Measurements from ENCODE around the genes MAGEA4, PNMA6A, ARHGAP4 and NAA10.

GRCh38 chrX:151912183-151913121, at the start of gene MAGEA4:
TSS of gene MAGEA4 (plus strand) at chrX:151912889.
- RRBS = no CpG with 5 or more reads among the region's 26 CpGs

DNA sequence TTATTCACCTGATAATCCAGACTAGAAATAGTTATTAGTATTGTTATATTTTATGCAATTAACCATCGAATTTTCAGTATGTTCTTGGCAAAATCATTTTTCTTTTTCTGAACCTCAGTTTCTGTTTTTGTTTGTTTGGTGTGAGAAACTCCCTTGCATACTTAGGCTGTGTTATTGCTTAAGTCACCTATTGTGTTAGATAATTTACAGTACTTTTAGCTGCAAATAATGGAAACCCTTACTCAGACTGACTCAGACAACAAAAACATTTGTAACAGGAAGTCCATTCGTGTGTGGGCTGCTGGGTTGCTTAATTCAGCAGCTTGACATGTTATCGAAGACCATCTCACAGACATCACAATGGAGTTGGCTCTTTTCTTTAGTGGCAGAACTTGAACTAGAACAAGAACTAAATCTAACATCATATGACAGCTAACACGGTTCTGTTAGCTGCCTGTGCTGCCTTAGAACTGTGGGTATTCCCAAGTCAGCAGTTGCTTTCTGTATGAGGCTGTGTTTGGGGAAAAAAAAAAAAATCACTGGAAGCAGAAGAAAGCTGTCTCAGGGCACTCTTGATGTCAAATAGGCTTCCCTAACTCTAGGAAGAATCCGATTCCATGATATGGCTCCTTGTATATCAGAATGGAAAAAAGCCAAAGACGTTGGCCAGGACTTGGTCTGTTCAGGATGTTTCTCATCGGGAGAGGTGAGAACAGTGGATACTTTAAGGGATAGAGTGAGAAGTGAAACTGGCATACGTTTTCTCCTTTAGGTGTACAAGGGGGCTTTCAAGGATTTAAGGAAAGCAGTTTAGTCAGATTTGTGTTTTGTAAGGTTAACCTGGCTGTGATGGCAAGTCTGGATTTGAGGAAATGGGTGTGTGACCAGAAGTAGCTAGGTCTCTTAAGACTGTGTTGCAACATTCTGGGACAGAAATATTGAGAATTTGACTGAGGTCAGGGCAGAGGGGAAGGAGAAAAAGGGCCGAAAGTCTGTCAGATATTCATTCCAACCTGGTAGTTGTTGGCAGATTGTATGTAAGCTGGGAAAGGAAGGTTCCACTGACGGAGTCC, 10.1 kb upstream of the GABRE start:
- RRBS = no CpG with 5 or more reads among the region's 10 CpGs

DNA sequence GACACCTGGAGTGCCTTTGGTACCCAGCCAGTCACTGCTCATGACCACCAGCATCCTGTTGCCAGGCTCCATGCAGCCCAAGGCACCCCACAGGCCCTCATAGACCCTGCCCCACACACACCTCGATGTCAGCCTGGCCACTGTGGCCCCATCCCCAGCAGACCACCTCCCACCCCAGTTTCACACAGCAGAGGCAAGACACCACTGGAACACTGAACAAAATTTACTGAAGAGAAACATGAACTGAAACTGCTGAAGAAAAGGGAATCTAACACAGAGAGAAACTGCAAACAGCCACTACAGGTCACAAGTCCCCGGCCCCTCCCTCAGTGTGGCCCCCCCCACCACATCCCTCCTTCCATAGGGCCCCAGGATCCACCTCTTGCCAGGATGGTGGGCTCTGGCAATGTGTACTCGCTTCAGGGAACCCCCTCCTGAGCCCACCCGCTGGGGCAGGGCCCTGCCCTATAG, 5.3 kb downstream of the PNMA5 start:
- RRBS = no CpG with 5 or more reads among the region's 4 CpGs

GRCh38 chrX:153072204-153072724, at the start of gene PNMA6A:
TSS of gene PNMA6A (plus strand) at chrX:153072454.
- RRBS = no CpG with 5 or more reads among the region's 69 CpGs

DNA sequence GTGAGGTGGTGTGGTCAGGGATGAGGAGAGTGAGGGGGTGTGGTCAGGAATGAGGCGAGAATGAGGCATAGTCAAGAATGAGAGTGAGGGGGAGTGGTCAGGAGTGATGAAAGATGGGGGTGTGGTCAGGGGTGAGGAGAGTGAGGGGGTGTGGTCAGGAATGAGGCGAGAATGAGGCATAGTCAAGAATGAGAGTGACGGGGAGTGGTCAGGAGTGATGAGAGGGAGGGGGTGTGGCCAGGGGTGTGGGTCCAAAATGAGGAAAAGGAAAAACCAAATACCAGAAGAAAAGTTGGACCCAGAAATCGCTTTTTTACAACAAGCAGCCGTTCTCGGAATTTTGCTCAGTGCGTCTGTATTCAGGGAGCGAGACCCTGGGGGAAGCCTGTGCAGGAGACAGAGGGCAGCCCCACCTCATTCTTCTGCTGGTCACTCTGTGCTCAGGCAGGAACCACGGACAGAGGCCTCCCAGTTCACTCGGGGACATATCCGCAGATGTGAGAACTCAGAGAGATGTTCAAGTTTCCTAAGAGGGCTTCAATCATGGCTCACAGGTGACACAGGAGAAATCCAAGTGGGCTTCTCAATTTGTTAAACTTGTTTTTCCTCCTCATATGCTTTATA, 39.3 kb upstream of the PWWP4 start:
- RRBS = no CpG with 5 or more reads among the region's 11 CpGs

DNA sequence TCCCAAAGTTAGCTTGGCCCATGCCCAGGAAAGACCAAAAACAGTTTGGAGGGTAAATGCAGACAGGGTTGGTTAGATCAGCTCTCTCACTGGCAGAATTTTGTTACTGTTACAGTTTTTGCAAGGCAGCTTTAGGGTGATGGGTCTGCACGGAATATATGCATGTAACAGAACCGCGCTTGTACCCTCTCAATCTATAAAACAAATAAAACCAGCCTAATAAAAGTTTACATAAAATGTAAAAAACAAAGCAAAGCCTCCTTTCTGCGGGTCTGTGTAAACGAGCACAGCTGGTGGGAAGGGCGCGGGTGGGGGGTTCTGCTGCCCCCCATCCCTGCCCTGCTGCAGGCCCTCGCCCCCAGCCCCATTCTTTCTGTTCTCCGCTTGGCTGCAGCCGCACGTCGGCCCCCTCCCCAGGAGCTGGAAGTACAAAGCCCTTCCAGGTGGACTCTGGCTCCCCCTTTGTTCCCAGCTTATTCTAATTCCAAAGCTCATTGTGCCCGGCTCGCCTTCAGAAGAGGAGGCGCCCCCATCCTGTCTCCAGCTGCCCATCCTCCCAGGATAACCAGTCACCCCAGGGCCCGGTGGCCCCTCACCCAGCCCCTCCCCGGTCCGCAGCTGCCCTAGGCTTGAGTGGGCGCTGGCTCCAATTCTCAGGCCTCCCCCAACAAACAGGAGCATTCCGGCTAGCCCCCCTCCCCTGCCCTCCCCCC, 3.4 kb upstream of the SLC6A8 start:
- RRBS = 30% methylated on average over 8 of the region's 20 CpGs

DNA sequence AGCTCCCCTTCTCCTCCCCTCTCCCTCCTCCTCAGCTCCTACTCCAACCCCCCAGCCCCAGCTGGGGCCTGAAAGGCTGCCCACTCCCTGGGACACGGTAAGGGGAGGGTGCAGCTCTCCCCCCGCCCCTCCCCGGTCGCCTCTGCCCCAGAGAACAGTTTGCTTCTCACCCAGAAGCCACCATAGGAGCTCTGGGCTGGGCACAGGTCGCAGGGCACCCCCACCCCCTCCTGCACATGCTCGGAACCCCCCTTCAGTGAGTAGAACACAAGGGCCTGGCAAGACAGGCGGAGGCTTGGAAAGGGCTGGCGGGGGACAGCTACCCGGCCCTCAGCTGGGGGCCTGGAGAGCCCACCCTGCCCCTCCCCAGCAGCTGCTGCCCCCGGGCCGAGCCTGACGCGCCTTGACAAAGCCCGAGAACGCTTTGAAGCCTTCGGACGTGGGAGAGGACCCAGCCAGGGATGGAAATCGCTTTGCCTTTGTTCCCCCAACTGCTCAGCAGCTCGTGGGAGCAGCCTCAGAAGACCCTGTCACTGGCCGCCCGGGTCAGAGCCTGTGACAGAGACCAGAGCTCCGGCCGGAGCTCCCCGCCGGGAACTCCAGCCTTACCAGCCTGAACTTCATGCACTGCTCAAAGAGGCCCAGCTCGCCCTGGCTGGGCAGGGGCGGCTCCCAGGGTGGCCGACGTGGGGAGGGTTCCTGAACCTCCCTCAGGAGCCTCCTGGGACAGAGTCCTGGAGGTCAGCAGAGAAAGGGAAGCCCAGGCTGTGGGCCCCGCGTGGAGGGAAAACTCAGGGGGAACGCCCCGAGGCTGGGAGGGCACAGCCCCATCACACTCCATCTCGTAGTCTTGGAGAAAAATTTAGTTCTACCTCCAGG, 2.7 kb upstream of the SLC6A8 start:
- RRBS = 33% methylated on average over 2 of the region's 34 CpGs

DNA sequence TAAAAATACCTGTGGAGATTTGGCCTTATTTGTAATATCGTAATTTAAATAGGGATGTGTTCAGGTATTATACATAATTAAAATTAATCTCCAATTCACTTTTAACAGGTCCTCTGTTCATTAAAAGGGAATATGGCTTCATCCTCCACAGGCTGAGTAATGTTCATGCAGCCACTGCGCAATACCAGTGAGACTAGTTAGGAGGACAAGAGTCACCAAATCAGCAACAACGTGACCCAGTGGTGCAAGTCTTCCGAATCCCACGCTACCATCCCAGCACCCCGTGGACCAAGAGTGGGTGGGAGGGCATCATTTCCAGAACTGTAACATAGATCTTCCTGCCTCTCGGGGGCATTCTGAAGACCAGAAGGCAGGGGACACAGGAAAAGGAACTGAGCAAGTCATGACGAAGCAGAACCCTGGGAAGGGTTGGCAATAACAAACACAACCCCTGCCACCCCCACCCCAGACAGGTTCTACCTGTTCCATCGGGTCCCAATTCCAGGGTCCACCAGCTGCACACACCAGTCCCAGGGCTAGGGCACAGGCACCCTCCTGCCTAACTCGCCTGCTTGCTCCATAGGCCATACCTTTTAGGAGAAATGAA, 1.5 kb downstream of the BCAP31 start:
- RRBS = no CpG with 5 or more reads among the region's 10 CpGs

- RRBS = 0% methylated on average over 5 of the region's 38 CpGs
These were observed 2.2 kb downstream of the ABCD1 start for GRCh38 chrX:153726505-153727565.

- RRBS = no CpG with 5 or more reads among the region's 6 CpGs
These were observed 6.0 kb downstream of the PDZD4 start for GRCh38 chrX:153824370-153824632.

- RRBS = 13% methylated on average over 10 of the region's 55 CpGs
These were observed 477 bp downstream of the L1CAM start for GRCh38 chrX:153885370-153886022.

GRCh38 chrX:153900661-153901404, 3.6 kb upstream of the AVPR2 start:
- RRBS = no CpG with 5 or more reads among the region's 19 CpGs

DNA sequence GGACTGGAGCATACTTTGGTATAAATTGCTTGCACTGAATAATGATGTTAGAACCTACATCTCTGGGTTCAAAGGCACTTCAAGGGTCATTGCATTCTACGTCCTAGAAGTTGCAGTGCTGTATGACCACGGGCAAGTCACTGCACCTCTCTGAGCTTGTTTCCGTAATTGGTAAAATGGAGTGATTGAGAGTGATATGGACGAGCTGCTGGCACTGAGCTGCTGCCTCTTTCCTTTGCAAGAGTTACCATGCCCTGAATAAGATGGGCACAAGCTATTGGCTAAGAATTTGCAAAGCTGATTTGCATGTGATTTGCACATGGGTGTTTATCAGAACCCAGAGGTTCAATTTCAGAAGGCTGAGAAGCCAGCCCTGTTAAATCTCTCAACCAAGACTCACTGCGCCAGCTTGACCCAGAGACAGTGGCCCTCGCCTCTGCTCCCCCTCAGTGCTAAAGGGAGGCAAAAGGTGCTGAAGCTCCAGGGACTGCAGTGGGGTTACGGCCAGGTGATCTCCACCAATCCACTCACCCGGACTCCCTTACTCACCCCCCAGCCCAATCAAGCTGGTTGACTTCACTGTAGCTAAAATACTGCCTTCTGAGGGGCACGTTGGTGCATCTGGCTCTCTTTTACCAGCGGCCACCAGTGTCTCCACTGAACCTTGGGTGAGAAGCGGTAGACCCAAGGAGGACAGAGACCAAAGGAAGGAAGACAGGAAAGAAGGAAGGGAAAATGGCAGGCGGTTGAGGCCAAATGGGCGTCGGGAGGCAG, 665 bp downstream of the ARHGAP4 start:
- RRBS = no CpG with 5 or more reads among the region's 14 CpGs

GRCh38 chrX:153925986-153926736, at the start of gene ARHGAP4:
TSS of gene ARHGAP4 (minus strand) at chrX:153926264.
- RRBS = 2% methylated on average over 18 of the region's 55 CpGs

DNA sequence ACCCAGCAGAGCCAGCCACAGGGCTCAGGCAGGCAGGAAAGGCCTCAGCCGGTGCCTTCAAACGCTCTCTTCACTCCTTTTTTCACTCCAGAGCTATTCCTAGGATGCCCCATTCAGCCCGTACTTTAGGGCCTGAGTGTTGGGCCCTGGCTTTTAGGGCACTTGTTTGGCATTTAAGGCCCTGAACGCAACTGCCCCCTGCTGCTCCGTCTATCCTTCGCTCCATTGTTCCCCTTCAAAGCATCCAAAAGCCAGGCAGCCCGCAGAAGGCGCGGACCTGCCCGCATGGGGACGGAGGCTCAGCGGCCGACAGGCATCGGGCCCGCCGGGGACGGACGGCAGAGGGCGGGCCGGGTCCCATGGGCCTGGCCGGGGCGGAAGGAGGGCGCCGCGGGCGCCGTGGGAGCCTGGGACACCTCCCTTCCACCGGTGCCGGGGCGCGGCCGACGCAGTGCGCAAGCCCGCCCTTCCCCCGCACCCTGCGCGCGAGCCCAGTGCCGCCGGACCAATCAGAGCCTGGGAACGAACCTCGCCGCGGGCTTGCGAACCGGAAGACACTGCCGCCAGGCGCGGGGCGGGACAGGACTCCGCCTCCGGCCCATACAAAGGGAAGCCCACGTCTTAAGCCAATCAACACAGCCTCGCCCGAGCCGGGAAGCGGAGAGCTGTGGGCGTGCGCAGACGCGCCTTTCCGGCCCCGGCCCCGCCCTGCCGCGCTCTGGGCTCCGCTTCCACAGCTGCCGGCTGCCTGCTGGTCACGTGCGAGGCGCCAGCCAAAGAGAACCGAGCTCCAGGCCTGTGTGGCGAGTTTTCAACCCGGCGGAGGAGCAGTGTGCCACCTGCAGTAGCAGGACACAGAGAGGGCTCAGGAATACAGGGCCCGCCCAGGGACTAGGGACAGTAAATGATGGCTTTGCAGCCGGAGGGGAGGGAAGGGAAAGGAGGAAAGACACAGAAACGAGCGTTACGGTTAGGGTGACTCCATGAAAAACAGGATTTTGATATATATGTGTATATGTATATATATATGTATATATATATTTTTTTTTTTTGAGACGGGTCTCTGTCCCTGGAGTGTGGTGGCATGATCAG, 2.1 kb upstream of the ARHGAP4 start:
- RRBS = 2% methylated on average over 55 of the region's 82 CpGs

DNA sequence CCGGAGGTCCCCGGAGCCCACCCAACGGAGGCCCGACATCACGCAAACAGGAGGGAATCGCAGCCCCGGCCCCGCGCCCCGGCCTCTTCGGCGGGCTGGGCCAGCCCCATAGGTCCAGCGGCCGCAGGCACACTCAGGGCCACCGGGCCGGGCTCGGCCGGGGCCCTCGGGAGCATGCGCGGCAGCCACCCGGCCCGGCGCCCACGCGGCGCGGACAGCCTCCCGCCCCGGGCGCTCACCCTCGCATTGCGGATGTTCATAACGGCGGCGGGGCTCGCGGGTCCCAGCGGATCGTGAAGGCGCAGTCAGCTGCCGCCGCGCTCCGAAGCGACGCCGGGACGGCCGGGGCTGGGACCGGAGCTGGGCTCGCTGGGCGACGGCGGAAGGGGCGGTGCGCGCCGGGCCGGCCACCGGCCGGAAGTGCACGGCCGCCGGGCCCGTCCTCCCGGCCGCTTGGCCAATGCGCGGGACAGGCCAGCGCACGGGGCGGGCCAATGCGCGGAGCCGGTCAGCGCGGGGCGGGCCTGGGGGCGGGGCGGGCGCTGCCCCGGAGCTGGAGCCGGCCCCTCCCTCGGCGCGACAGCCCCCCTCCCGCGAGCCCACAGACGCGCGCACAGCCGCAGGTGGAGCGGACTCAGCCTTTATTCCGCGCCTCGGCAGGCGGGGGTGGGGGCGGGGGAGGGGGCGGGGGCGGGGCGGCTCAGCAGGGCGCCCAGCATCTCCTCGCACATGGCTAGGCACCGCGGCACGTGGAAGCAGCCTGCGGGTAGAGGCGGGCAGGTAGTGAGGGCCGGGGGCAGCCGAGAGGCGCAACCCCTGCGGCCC, at the start of gene NAA10:
NAA10 (minus strand) TSS at position 393 of the 825 bp plus-strand sequence.
- RRBS = 1% methylated on average over 37 of the region's 113 CpGs

DNA sequence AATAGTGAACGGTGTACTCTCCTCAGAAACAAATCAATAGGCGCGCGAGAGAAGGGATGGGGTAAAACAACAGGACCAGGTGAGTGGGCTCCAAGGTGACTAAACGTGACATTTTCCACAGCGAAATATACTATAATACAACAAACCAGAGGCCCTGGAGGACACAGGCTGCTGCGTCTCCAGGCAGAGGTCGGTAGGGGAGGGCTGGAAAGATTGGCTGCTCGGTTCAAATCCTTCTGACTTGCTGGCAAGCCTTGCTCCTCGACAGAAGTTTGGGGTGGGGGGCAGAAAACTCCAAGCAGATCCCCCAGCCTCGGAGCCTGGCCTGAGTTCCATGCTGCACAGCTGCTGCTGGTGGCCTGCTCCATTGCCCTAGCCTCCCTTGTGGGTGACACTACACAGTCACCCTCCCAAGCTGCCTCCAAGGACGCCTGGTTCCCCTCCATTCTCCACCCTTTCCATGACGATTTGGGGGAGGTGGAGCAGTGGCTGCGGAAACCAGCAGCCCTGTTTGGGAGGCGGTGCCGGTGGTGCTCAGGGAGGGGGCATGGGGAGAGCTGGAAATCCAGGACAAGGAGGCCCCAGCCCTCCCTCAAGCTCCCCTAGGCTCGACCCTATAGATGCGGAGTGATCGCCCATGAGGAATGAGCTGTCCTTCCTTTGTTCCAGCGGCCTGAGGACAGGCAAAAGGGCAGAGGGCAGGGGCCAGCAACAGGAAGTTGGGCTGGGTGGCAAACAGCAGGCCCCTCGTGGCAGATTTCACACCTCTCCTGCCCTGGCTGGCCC, 3.4 kb upstream of the RENBP start:
- RRBS = no CpG with 5 or more reads among the region's 21 CpGs

GRCh38 chrX:153968009-153969289, 3.2 kb downstream of the HCFC1 start:
- RRBS = no CpG with 5 or more reads among the region's 28 CpGs

- RRBS = no CpG with 5 or more reads among the region's 14 CpGs
These were observed 724 bp downstream of the TMEM187 start for GRCh38 chrX:153973162-153973794.

DNA sequence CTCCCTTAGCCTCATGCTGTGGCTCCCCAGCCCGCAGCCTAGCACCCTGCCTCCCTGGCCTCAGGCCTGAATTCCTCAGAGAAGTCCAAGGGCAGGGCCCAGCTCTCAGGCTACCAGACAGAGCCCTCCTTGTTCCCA, 7.1 kb downstream of the IRAK1 start:
- RRBS = no CpG with 5 or more reads among the region's 1 CpG